Bronchial lymph node (tissue), 1 donor: ENCODE measurements around a stretch of chr10.

DNA sequence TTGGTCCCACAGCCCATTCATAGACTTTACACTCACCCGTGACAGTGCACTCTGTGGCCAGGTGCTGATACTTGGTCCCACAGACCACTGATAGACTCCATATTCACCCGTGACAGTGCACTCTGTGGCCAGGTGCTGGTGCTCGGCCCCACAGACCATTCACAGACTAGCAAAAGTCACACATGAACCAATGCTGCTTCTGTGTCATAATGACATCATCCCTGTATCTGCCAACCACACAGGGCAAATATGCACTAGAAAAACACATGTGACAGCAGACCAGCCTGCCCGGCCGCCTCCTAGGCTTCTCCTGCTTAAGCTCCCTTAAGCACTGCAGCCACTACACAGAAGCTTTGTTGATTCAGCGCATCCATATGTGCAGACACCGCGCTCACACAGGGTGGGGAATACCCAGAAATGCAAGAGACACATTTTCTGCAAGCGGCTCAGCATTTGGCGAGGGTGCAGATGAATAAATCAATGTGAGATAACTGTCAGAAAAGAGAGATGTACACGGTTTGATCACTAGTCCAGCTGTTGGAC is 33.6 kb downstream of the CPXM2 start:
- PRO-cap, result no peak

DNA sequence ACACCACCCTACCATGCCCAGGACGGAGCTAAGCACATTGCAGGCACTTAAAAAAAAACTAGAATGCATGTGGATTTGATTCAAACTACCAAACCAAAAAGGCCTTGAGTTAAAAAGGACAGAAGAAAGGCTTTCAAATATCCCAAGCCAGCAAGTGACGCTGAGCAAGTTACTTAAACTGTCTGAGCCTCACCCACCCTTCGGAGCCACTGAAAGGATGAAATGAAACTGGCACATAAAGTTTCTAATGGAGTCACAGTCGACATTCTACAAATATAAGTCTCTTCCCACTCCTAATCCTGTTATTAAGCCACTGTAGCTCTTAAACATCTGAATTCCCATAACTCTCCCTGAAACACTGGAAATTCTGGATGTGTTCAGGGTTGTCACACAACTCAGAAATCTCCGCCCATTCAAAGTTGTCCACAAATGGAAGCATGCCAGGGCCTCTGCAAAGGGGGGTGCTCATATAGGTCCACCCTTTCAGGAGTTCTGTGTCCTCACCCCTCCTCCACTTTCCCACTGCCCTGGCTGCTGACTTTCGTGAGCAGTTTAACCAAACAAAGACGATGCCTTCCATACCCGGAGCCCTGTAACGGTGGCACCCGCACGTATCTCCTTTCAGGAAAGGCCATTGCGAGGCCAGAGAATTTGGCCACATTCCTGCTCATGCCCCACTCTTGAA is 1.6 kb downstream of the CPXM2 start:
- PRO-cap, result bidirectional peak, plus-strand start at position 550 of the sequence, minus-strand start at position 360 of the sequence

- PRO-cap, result no peak
These were observed 38.6 kb upstream of the CPXM2 start for GRCh38 chr10:123930083-123930724.

- PRO-cap, result no peak
These were observed 84.7 kb downstream of the CHST15 start for GRCh38 chr10:124008685-124009201.

- PRO-cap, result bidirectional peak, plus-strand start at chr10:124106377, minus-strand start at chr10:124106305; bidirectional peak, plus-strand start at chr10:124106740, minus-strand start at chr10:124106581
These were observed 12.8 kb upstream of the CHST15 start for GRCh38 chr10:124106061-124106799.

DNA sequence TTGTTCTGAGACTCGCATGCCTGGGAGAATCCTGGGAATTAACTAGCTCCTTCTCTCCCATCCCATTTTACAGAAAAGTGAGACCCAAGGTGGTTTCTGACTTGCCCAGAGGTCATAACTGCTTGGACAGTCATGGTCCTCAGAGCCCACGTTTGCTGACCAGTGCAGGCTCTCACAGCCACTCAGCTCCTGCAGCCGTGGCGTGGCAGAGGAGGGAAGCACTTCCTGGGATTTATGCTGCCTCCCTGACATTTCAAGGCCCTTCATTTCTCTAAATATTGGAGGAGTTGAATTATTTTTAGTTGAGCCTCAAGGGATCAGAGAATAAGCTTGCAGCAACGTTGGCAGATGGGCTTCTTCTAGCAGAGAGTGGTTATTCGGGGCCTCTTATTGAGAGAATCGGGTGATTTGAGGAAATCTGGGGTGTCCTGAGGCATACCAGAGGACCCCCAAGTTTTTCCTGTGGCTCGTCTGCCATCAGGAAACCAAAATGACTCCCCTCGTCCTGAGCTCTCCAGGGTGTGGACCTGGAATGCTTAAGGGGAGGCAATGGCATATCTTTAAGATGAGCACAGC is 77.1 kb downstream of the LHPP start:
- PRO-cap, result no peak

GRCh38 chr10:124544342-124545139 is 82.9 kb downstream of the LHPP start:
- PRO-cap, result bidirectional peak, plus-strand start at chr10:124544905, minus-strand start at chr10:124544729; bidirectional peak, plus-strand start at chr10:124545030, minus-strand start at chr10:124545012

- PRO-cap, result no peak
These were observed 66.9 kb downstream of the FAM53B start for GRCh38 chr10:124677083-124677822.

DNA sequence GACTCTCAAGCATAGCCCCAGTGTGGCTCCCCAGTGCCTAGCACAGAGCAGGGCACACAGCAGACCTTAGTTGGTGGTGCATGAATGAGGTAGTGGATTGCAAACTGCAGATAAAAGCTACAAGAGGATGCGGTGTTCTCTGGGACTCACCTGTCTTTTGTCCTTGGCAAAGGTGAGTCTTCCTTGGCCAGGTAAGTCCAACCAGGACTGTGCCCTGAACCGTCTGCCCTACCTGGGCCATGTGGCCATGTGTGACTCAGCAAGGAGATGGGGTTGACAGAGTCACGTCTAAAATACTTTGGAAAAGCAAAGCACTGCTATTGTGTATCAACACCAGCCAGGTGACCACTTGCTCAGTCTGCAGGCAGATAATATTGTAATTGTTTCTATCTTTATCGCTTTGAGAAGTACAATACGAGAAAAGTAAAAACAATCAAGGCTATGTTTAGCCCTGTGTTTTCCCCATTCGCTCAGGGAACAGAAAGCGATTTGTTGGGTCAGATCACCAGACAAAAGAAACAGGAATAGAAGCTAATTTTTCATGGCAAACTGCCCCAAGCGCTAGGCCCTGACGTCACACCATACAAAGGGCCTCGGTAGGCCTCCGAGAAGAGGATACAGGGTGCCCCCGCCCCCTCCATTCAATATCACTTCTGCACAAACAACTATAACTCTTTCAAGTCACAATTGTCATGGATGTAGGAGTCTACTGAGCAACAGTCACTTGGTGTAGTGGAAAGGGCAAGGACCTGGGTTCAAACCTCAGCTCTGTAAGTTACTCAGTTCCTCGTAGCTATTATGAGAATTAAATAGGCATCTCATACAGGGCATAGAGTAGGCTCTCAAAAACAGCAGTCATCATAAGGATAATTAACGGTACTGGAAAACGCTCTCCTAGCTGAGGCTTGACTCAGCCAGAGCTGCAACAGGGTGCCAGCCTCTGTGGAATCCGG is 57.2 kb downstream of the FAM53B start:
- PRO-cap, result no peak

GRCh38 chr10:124694822-124695303 is 49.3 kb downstream of the FAM53B start:
- PRO-cap, result no peak

DNA sequence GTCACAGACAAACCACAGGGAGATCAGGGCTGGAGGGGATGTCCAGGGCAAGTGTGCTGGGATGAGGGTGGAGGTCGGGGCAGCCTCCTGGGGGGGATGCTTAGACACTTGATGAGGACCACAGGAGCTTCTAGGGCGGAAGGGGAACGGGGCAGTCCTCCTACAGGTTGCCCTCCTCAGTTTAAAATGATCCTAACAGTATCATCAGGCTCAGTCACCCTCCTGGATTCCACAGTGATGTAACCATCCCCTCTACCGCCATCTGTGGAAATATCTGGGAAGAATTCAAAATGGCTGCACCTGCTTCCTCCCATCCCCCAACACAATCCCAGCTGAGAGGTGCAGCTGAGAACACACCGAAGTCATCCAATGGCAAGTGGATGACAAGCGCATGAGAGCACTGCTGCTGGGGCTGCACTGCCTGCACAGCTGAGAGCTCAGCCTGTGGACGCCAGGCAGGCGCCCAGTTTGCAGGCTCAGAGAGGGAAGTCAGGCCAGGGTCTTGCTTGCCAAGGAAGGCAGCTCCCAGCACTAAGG is 46.5 kb downstream of the FAM53B start:
- PRO-cap, result no peak

- PRO-cap, result unidirectional peak, plus-strand start at chr10:124709328
These were observed 35.1 kb downstream of the FAM53B start for GRCh38 chr10:124708922-124709565.

GRCh38 chr10:124721399-124722183 is 22.6 kb downstream of the FAM53B start:
- PRO-cap, result bidirectional peak, plus-strand start at chr10:124722007, minus-strand start at chr10:124721766

- PRO-cap, result no peak
These were observed 458 bp upstream of the EEF1AKMT2 start for GRCh38 chr10:124792267-124792423.

DNA sequence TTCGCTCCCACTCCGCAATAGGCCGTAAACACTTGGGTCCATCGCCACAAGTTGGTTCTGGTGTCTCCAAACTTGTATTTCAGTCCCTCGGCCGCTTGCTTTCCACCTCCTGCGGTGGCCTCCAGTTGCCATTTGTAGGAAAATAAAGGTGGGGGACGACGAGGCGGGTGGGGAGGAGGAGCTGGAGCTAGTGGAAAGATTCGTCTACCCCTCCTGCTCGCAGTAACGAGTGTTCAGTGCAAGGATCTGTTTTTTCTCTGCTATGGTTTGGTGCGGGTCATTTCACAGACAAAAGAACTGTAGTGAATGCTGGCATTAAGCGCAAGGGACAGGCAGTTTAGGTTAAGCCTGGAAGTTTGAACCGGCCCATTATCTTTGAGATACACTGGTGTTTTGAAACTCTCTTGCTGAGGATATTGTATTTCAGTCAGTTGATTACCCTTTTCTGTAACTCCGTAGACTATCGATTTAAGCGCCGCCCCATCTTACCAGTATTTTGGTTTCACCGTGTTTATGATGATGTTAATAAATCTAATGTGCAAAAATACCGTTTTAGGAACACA is 24.2 kb upstream of the ZRANB1 start:
- PRO-cap, result bidirectional peak, plus-strand start at position 222 of the sequence, minus-strand start at position 116 of the sequence

DNA sequence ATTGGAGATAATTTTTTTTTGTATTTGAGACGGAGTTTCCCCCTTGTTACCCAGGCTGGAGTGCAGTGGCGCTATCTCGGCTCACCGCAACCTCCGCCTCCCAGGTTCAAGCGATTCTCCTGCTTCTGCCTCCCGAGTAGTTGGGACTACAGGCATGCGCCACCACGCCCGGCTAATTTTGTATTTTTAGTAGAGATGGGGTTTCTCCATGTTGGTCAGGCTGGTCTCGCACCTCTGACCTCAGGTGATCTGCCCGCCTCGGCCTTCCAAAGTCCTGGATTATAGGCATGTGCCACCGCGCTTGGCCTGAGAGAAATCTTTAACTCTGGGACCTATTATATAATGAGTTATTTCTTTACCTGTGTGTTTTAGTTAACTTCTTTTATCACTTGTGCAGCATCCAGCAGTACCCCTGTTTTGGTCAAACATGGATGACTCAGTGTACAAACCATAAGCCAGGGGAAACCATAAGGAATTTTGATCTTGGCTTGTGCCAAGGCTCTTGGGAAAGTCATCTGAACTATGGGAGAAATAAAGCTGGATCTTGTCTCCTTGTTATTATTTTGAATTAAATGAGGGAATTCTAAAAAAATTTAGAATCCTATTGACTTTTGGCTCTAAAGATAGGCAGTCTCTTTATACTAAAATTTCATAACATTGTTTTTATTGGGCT is 23.6 kb upstream of the ZRANB1 start:
- PRO-cap, result no peak

DNA sequence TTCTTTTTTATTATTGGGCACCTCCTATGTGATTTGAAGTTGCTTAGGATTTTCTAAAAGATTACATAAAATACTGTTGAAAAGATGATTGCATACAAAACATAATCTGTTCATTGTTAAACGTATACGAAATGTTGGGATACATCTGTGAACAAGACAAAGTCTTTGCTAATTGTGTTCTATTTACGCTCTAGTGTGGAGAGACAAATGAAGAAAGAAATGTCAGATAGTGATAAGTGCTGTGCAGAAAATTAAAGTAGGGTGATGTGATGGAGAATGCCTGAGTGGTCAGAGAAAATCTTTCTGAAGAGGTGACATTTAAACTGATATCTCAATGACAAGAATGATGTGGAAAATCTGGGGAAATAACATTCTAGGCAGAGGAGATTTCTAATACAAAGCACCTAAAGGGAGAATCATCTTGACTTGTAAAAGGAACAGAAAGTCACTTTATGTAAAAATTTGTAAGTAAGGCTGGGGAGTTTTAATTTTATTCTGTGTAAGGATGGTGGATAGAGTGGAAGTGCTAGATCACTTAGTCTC is 13.3 kb upstream of the ZRANB1 start:
- PRO-cap, result no peak

DNA sequence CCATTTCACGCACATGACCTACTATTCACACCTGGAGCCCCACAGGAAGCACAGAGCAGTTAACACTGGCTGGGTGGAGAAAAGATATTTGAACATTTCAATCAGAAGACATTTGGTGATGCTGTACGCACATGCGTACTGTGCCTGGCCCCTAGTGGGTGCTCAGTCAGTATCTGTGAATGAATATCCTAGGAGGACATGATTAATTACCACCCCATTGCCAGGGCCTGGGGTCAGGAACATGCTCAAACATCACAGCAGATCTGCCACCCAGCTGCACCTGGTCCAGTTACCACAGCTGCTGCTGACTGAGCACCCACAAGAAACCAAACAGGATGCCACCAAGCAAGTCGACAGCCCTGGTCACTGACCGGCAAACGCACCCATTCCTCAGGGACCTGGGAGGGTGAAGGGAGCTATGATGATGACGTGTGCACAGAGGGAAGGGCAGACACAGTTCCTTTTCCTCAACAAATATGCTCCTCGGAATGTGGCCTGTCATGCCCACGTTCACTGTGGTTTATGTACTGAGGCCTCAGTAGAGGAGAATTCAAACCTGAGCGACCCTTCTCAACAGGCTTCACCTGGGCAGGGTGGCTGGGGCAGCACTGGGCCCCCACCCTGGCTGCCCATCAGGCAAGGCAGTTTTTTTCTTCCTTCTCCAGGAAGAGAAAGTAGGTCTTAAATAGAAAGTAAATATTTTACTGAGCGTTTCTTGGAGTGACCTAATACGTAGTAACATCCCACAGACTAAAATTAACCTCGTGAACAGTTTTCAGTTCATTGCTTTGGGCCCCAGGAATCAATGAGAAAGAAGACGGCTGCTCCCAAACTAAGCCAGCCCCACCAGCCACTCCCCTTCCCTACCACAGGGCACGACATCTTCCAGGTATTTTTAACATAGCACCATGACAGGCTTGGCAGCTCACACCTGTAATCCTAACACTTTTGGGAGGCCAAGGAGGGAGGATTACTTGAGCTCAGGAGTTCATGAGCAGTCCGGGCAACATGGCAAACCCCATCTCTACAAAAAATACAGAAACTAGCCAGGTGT is 119.2 kb upstream of the CTBP2 start:
- PRO-cap, result no peak

GRCh38 chr10:125152560-125153685 is 125.1 kb upstream of the CTBP2 start:
- PRO-cap, result no peak

- PRO-cap, result no peak
These were observed 288.7 kb upstream of the CTBP2 start for GRCh38 chr10:125316600-125316975.